Myometrial cell (primary cell): Measurements from ENCODE around the gene FUT11.

- RAMPAGE, long total RNA: no peak
These were observed 31.8 kb downstream of the DDIT4 start for GRCh38 chr10:72305435-72305915.

DNA sequence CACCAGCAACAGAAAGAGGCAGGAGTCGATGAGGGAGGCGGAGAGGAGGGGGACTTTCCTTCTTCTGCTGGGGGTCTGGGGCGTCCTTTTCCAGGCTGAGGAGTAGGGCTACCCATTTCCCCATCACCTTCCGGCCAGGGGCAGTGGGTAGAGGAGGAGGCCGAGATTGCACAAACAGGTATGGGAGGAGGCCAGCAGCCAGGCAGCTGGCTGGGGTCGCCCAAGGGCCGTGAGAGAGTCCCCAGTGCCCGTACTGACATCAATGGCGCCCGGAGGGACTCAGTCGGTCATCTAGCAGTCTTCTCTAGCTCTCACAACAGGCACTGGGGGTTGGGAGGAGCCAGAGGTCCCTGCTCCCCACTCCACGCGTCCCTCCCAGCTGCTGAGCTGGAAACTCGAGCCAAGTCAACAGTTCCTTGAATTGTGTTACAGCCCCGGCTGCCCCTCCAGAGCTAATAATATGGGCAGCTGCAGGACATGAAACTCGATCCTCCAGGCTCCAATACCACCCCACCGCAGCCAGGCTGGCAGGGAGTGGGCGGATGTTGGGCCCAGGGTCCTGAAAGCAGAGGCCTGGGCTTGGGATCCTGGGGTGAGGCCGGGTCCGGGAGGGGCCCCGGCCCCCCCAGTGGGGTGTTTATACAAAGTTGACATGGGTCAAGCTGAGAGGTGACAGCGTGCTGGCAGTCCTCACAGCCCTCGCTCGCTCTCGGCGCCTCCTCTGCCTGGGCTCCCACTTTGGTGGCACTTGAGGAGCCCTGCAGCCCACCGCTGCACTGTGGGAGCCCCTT, 29.4 kb downstream of the DNAJB12 start:
- RAMPAGE, long total RNA: no peak

DNA sequence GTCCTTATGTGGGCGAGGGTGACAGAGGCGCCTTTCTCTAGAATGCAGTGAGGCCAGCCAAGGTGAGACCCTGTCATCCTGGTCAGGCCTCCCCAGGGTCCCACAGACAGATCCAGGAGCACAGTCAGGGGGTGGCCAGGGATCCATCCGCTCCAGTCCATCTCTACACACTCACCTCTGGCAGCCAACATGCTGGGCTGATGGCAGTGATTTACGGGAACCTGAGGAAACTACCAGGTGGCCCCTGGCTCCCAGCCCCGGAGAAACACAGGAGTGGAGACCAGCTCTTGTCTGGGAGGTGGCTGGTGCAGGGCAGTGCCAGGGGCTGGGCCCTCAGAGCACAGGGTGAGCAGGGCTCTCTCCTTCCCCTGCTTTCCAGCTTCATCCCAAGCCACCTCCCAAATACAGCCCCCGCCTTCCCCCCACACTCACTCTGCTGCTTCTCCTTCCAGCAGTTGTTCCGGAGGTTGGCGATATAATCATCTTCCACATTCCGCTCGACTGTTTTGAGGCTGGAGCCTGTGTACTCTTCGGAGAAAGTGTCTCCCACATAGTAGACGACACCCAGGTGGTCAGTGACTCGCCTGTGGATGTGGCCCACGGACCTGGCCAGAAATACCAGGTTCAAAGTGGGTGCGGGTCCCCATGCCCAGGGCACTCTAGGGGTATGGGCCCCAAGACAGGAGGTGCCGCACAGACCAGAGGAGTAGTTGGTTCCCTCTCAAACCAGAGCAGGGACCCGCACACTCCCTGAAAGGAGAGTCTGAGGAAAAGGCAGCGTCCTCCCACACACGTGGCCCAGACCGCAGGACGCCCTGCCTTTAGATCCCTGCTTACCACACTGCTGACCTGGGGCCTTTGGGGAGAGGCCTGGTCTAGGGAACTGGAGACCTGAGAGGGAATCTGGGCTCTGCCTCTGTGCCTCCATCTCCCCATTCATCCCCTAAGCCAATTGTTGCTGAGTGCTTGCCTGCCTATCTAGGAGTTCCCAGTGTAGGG, 18.3 kb downstream of the DNAJB12 start:
- RAMPAGE, long total RNA: no peak

- RAMPAGE, long total RNA: no peak
These were observed 3.9 kb downstream of the DNAJB12 start for GRCh38 chr10:72350621-72351339.

GRCh38 chr10:72449929-72450665, 95.4 kb upstream of the DNAJB12 start:
- RAMPAGE, long total RNA: no peak

GRCh38 chr10:72605019-72605458, 20.8 kb downstream of the MICU1 start:
- RAMPAGE, long total RNA: no peak

GRCh38 chr10:72759632-72759975, 67.7 kb downstream of the MCU start:
- RAMPAGE, long total RNA: no peak

GRCh38 chr10:72808228-72808839, 85.2 kb upstream of the OIT3 start:
- RAMPAGE, long total RNA: no peak

DNA sequence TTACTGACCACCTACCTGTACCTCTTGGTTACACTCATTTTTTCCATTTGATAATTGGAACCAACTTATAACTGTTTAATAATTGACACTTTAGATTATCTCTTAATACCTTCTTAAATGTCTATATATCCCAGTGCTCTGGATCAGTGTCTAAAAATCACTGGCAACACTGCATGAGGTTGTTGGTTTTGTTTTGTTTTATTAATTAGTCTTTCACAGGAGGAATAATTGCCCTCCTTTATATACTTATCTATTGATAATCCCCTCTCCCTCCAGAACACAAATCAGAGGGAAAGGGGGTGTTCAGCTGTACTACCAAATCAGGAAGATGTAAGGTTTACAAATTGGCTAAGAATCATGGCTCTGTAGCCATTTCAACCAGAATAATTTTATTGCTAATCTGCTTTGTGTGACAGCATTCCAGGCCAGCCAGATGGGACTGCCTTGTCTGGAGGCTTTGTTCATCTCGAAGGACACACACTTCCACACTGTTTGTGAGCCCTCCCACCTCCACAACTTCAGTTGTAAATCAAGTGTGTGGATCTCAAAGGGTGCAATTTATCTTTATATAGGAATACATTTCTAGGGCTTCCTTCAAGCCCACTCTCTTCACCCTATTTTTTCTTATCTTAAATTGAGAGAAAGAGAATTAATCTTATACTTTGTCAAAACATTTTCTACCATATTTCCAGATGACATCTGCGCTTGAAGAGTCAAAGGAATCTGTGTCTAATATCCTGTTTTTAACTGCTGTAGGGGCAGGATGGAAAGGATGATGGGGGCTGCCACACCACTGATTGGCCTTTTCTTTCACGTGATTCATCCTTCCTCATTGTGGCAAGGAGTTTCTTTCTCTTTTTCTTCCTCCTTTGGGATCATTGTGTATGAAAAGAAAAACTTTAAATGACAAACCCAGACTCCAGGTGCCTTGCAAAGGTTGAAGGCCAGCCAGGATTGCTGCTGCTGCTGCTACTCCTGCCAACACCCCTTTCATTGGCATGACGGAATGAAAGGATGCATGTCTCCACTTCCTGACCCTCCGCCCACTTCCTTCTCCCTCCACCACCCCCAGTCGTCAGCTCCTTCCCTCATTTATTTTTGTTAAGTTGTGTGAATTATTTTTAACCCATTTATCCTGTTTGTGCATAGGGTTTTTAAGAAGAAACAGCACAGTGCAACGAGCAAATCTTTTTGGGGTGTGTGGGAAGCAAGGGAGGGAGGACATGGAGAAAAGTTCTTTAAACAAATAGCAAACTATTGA, 6.8 kb upstream of the OIT3 start:
- RAMPAGE, long total RNA: no peak

DNA sequence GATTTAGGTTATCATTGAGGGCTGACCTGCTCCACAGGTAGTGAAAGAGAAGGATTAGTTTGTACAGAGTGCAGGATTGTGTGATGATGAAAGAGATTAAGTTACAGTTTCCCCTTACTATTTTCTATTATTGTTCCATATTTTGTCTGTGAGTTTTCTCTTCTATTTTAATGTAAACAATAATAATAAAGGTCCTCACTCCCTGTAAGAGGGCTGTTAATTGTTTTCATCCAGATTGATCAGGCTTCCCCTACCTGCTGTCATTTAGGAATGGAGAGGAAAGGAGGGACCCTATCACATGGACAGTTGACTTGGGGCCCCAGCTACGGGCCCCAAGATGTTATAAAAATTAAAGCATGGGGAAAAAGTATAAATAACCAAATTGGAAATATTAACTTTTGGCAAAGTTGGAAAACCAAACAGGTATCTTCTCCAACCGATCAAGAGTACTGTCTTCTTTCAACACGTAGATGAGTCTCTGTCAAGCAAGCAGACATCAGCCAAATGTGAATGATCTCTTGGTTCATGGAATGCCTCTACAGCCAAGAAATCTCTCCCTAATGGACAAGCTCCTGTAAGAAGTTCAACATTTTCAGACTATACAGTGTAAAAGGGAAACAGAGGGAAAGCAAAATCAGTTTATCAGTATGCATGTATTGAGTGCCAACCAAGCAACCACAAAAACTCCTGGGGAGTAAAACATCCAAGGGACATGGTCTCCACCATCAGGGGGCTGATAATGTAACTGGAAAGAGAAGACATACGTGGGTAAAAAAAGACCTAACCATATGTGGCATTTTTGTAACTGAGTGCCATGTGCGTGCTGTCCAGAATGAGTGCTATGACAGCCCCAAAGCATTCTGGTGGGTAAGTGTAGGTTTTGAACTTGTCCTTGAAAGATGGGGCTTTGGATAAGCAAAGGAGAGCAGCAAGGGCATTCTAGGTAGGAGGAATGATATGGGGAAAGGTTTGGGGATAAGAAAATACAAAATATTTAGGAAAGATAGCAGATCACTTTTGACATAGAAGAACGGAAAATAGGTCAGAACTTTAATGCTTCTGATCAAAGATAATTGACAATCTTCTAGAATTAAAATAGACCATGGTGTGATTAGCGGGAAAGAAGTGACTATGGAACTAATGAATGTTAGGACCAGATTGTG, 16.7 kb downstream of the DNAJC9 start:
- RAMPAGE, long total RNA: no peak

DNA sequence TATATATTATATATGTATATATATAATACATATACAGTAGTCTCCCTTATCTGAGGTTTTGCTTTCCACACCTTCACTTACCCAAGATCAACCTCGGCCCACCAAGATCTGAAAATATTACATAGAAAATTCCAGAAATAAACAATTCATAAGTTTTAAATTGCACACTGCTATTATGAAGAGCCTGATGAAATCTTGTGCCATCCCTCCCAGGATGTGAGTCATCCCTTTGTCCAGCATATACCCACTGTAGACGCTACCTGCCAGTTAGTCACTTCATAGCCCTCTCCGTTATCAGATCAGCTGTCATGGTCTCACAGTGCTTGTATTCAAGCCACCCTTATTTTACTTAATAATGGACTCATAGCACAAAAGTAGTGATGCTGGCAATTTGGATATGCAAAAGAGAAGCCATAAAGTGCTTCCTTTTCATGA, 9.6 kb upstream of the MRPS16 start:
- RAMPAGE, long total RNA: no peak

- RAMPAGE, long total RNA: no peak
These were observed 5.3 kb upstream of the MYOZ1 start for GRCh38 chr10:73646502-73647098.

GRCh38 chr10:73759409-73759890, 12.6 kb upstream of the FUT11 start:
- RAMPAGE, long total RNA: no peak

DNA sequence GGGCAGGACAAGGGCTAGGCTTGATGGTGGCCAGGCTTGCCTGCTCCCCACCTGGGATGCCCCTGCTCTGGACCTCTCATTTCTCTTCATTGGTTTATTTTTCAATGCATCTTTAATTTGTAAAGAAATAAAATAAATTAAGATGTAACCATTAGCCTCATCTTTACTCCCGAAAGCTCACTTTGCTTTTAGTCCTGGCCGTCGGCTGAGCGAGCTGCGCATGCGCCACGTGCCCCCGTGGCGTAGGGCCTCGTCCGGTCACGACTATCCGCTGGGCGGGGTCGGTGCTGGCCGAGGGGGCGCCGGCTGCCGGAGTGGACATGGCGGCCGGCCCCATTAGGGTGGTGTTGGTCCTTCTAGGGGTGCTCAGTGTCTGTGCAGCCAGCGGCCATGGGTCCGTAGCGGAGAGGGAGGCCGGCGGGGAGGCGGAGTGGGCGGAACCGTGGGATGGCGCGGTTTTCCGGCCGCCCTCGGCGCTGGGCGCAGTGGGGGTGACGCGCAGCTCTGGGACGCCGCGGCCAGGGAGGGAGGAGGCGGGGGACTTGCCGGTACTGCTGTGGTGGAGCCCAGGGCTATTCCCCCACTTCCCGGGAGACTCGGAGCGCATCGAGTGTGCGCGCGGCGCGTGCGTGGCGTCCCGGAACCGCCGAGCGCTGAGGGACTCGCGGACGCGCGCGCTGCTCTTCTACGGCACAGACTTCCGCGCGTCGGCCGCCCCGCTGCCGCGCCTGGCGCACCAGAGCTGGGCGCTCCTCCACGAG, at the start of gene FUT11:
TSS of gene FUT11 (plus strand) at position 263 of the 761 bp plus-strand sequence.
- RAMPAGE, long total RNA: no peak

- RAMPAGE, long total RNA: no peak
These were observed 8.2 kb downstream of the ZSWIM8 start for GRCh38 chr10:73793489-73794111.

DNA sequence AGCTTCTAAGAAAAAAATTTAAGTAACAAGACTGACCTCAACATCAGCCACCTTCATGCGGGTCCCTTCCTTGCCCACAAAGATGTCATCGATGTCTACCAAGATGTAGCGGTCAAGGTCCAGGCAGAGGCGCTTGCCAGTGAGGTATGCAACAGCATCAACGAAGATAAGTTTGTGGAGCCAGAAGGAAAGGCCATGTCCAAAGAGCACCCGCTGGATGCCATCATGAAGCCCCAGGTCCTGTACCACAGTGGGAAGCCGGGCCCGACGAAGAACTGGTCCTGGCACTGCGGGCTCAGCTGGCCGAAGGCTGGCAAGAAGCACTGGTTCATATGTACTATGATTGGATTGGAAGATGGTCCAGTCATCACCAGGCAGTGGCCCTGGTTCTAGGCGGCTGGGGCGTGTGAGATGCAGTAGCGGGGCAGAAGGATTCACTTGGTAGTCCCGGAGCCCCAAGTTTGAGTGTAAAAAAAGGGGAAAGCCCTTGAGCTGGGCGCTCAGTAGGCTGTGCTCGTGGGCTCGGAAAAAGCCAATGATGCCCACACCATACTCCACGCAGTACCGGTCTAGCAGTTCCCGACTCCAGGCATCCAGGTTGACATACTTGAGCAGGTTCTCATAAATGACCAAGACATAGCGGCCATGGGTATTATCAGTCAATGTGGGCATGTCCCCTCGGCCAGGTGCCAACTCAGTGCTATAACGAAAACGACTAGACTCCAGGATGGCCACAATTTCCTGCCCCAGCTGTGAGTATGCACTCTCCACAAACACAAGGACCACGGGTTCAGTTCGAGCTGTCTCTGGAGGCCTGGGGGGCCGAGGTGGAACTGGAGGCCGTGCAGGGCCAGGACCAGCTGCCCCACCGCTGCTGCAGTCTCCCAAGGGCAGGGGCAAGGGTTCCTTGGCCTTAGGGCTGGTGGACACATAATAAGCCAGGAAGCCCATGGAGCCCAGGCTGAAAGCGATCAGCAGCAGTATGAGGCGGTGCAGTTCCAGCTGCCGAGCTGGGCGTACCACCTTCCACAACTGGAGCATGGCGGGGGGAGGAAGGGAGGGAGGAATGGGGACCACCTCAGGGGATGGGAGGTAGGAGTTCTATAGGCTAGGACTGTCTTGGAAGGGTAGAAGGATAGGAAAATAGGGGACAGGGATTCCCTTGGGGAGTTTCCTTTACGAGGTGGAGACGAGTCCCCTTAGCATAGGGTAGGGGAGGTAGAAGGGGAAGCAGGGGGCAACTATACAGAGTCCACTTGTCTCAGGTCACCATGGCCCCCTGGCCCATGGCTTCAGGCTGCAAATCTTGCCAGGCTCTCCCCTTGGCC, 3.6 kb downstream of the NDST2 start:
- RAMPAGE, long total RNA: no peak

GRCh38 chr10:73920043-73920545, 9.2 kb downstream of the PLAU start:
- RAMPAGE, long total RNA: no peak

DNA sequence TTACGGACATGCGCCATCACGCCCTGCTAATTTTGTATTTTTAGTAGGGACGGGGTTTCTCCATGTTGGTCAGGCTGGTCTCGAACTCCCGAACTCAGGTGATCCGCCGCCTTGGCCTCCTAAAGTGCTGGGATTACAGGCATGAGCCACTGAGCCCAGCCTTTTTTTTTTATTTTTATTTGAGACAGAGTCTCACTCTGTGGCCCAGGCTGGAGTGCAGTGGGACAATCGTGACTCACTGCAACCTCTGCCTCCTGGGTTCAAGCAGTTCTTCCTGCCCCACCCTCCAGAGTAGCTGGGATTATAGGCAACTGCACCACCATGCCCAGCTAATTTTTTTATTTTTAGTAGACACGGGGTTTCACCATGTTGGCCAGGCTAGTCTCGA, 32.7 kb upstream of the VCL start:
- RAMPAGE, long total RNA: no peak

- RAMPAGE, long total RNA: no peak
These were observed 27.5 kb downstream of the AP3M1 start for GRCh38 chr10:74122893-74123764.

DNA sequence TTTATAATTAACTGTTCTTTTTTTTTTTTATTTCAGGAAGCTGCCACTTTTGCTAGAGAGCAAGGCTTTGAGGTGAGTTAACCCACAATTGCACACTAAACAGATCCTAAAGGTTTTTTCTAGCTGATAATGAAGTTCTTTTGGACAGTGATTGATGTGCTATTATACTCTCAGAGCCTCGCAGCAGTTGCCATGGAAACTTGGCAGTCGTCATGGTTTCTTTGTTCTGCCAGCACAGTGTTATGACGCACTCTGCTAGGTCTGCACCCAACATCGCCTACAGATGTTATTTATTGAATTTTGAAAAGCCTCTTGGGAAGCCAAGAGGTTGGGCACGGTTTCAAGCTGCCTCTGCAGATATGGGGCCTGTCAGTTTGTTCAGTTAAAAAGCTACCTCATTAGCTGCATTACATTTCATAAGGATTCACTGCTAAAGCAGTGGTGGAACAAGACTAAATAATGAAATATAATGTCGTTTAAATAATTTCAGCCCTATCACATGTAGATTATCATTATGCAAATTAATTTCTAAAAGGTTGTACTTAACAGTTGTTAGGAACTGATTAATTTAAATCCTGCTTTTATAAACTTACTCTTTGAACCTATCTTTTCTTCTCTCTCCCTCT, 237.0 kb upstream of the KAT6B start:
- RAMPAGE, long total RNA: no peak